ENCODE measurements around the genes CLPSL1 and SRPK1.

- PRO-cap: no peak
- RAMPAGE, long total RNA, 2 experiments: no peak in any of the 2 experiments
These were observed at the start of gene CLPSL1 for GRCh38 chr6:35780721-35781071. TSS of gene CLPSL1 (plus strand) at chr6:35781019.

- PRO-cap: bidirectional peak, plus-strand start at chr6:35921215, minus-strand start at chr6:35921095
- RAMPAGE, long total RNA, 2 experiments: start-site peak on the minus strand in 2 of 2 experiments, at chr6:35921068-35921102 at its widest, 82 to 295 reads per replicate
These were observed at the start of gene SRPK1 for GRCh38 chr6:35920499-35921501. TSS of gene SRPK1 (minus strand) at chr6:35921098.

- PRO-cap: no peak
- RAMPAGE, long total RNA, 2 experiments: no peak in any of the 2 experiments
These were observed 51.7 kb upstream of the SRPK1 start for GRCh38 chr6:35972529-35973163.

DNA sequence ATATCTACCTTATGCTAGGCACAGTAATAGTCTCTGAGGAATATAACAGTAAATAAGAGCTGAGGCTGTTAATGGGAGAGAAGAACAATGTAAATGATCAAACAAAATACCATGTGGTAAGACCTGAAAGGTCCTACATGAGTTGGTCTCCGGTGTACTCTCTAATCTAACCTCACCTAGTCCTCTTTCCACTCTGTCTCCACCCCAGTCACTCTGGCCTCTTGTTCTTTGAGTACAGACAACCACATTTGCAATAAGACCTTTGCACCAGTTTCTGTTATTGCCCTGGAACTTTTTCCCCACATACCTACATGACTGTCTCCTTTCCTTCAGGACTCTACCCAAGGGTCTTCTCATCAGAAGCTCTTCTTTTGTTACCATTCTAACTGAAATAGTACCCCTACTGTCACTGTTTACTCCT, 37.1 kb downstream of the MAPK14 start:
- PRO-cap: no peak
- RAMPAGE, long total RNA, 2 experiments: no peak in any of the 2 experiments

DNA sequence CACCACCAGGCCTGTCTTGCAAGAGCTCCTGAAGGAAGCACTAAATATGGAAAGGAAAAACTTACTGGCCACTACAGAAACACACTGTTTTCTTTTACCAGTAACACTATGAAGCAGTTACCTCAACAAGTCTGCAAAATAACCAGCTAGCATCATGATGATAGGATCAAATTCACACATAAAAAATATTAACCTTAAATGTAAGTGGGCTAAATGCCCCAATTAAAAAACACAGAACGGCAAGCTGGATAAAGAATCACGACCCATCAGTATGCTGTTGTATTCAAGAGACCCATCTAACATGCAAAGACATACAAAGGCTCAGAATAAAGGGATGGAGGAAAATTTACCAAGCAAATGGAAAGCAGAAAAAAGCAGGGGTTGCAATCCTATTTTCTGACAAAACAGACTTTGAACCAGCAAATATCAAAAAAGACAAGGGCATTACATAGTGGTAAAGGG, 45.1 kb upstream of the MAPK13 start:
- PRO-cap: no peak
- RAMPAGE, long total RNA, 2 experiments: no peak in any of the 2 experiments

- PRO-cap: no peak
- RAMPAGE, long total RNA, 2 experiments: no peak in any of the 2 experiments
These were observed 28.0 kb upstream of the MAPK13 start for GRCh38 chr6:36102151-36102917.

DNA sequence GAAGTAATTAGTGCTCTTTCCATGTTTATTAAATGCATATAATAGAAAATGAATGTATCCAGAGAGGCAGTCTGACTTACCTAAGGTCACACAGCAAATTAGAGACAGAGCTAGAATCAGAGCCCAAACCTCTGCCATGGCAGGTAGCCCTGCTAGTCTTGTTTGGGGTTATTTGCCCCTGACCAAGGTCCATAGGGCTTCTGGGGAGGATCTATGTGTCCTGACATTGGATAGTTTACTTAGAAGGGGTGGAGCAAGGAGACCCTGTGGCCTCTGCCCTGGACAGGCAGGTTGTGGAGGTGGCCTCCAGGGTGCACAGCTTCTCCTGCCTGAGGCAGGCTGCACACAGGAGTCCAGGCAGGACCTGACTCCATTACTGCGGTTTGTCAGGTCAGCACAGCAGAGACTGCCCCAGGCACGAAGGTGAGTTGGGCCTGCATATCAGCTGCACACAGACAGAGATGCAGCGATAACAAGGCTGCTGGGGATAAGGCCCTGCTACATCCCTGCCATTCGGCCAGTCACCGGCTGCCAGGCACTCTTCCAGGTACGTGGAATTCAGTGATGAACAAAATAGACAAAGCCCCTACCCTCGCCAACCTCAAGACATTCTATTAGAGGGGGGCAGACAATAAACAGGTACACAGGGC, 8.2 kb upstream of the MAPK13 start:
- PRO-cap: no peak
- RAMPAGE, long total RNA, 2 experiments: no peak in any of the 2 experiments

- PRO-cap: no peak
- RAMPAGE, long total RNA, 2 experiments: no peak in any of the 2 experiments
These were observed 7.4 kb upstream of the MAPK13 start for GRCh38 chr6:36122793-36123348.

DNA sequence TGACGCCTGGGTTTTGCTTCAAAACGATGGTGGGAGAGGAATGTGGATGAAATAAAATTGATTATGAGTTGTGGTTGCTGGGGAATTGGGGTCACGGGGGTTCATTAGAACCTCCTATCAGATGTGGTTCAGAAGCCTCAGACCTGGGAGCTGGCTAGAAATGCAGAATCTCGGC, 605 bp upstream of the MAPK13 start:
- PRO-cap: no peak
- RAMPAGE, long total RNA, 2 experiments: no peak in any of the 2 experiments

GRCh38 chr6:36210173-36210586, 13.6 kb downstream of the BRPF3 start:
- PRO-cap: no peak
- RAMPAGE, long total RNA, 2 experiments: no peak in any of the 2 experiments

DNA sequence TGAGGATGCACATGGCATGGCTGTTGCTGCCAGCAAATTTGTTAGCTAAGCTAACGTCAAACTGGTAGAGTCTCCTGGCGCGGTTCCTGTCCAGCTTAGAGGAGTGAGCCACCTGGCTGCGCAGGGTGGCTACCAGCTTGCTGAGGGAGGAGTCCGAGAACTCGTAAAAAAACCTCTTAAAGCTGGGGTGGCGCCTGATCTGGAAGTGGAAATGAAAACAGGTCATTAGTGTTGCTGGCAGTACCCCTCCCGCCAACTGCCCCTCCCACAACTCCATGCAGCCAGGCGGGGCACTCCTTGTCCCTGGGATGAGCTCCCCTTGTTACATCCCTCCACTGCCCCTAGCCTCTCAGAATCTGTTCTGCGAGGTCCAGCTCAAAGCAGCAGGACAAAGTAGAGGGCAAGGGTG, 17.3 kb downstream of the BNIP5 start:
- PRO-cap: no peak
- RAMPAGE, long total RNA, 2 experiments: no peak in any of the 2 experiments

DNA sequence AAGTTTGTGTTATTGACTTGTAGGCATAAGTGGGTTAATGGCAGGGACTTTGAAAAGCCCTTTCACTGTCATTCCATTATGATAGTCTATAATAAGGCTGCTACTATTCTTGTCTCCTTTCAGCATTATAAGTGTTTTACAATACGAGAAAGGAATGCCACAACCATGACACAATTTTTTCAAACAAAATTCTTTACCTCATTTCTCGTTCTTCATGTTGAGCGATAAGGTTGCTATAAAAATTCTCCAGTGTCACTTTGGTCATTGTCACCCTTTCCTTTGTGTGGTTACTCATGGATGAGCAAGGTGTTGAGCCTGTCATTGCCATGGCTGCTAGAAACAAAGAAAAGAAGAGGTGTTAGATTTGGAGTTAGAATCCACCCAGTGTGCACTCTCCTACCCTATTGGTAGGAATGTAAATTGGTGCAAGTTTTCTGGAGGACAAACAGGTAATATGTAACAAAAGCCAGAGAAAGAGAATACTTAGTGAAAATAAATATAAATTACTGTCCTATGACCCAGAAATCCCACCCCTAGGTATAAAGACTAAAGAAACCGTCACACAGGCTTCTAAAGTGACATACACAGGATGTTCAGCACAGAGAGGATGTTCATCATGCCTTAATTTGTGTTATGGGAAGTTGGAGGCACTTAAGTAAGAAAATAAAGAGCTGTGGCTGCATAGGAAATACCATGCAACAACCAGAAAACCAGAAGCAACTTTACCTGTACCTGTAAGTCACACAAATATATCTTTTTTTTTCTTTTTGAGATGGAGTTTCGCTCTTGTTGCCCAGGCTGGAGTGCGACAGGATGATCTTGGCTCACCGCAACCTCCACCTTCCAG, 7.2 kb downstream of the STK38 start:
- PRO-cap: bidirectional peak, plus-strand start at position 380 of the sequence, minus-strand start at position 90 of the sequence
- RAMPAGE, long total RNA, 2 experiments: no peak in any of the 2 experiments

- PRO-cap: no peak
- RAMPAGE, long total RNA, 2 experiments: no peak in any of the 2 experiments
These were observed 2.1 kb upstream of the SRSF3 start for GRCh38 chr6:36591756-36592771.

DNA sequence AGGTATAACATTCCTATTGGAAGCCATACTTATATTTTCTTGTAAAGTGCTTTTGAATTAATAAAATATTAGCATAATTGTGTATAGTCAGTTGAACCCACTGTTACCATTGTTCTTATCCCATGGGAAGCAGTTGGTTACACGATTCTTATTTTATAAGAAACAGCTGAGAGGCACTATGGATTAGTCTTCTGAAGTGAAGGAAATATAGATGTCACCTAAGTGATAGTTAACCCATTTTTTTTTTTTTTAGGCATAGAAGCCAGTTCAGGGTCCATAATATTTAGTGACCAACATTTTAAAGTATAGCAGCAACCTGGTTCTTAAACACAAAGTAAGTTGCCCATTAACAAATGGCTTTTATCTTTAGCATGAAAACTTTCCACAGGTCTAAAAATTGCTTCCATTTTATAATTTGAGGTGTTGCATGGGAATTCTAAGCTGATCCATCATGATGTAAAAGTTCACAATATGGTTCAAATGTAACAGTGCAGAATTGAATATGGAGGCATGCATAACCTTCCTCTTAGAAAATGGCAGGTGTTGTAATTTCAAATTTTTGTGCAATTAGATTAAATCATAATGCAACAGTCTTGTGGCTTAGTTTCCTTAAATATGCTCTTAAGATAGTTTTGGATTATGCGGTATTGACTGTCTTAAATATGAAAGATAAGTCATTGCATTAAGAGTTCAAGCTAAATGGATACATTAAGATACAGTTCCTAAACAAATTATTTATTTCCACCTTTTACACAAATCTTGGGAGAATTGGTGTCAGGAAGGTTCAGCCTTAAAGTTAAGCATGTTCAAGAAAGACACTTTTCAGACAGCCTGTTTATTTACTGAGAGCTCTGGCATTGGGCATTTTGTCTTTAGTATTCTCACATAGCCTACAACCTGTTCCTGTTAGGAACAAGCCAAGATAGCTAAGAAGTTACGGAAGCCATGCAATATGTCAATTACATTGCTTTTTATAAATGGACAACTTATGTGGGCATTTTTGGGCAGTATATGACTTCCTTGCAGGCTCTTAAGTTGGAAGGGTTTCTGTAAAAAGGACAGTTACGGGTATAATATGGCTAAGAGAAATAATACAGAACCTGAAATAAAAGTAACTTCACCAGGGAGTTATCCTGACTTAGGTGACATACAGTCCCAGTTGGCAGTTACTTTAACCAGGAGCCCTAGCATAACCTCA, 9.1 kb downstream of the SRSF3 start:
- PRO-cap: no peak
- RAMPAGE, long total RNA, 2 experiments: no peak in any of the 2 experiments

DNA sequence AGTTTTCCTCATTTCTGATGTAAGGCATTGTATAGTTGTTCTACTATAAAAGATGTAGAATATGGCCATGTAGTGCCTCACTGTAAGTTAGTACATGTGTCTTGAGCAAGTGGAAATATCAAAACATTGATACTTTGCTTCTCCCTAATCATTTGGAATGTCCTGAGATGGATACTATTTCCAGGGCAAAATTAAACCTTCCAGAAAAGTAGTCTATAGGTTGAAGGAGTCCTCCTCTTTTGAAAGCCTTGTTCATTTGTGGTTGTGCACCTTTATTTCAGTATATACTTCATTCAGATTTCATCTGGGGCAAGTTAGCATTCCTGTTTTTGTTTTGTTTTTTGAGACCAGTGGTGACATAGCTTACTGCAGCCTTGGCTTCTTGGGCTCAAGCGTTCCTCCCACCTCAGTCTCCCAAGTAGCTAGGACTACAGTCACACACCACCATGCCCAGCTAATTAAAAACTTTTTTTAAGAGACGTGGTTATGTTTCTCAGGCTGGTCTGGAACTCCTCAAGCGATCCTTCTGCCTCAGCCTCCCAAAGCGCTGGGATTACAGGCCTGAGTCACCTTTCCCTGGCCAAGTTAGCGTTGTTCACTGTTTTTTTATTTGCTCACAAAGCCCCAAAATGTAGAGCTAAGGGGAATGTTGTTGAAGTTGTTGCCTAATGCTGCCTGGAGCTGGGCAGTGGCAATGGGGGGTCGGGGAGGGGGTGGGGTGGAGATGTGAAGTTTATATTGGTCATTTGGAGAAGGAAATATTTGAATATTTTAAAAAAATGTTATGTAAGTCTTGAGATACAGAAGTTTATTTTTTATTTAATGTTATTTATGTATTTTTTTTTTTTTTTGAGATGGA, 11.8 kb downstream of the SRSF3 start:
- PRO-cap: no peak
- RAMPAGE, long total RNA, 2 experiments: no peak in any of the 2 experiments

DNA sequence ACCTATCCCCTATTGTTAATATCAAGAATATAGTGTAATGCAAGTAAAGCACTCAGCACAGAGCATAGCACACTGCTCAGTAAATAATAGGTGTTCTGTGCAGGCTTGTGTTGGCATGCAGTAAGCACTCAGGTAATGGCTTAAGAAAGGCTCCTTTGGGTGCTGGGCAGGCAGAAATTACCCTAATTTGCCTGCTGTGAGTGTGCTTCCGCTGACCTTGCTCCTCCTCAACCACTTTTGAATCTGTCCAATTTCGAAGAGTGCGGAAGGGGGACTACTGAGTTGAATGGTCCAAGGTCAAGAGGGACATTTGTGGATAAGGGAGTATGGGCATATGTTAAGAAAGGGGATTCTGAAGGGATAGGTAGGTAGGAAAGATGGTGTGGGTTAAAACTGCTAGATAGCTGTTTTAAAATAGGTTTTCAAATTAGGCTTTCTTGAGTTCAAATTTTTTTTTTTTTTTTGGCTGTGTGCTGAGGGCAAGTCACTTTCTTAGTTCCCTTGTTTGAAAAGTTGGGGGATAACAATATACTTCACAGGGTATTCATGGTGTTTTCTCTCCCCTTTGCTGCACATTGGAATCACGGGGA, 15.5 kb downstream of the SRSF3 start:
- PRO-cap: no peak
- RAMPAGE, long total RNA, 2 experiments: no peak in any of the 2 experiments

GRCh38 chr6:36611643-36612131, 17.5 kb downstream of the SRSF3 start:
- PRO-cap: no peak
- RAMPAGE, long total RNA, 2 experiments: no peak in any of the 2 experiments

DNA sequence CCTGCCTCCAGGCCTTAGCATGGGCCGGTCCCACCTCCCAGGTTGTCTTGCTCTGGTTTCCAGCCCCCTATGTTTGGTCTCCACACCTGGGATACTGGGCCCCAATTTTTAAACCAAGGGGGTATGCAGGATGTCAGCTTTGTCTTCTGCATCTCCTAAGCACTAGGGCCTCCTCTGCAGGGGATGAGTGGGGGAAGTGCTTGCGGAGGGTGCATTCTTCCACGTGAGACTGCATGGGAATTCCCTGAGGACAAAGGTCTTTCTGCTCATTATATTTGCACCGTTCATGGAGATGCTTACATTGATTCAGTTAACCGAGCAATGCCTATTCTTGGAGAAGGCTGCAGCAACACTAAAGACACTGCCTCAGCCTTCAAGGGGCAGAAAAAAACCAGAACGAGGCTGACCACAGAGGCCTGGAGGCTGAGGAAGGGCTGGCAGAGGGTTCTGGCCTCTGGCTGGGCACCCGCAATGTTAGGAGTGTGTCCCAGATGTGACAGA, 45.4 kb downstream of the RAB44 start:
- PRO-cap: no peak
- RAMPAGE, long total RNA, 2 experiments: no peak in any of the 2 experiments

- PRO-cap: bidirectional peak, plus-strand start at chr6:36848908, minus-strand start at chr6:36848800; bidirectional peak, plus-strand start at chr6:36849317, minus-strand start at chr6:36849155
- RAMPAGE, long total RNA, 2 experiments: start-site peak on the minus strand in 2 of 2 experiments, at chr6:36848619-36848834 at its widest, 6 to 34 reads per replicate
These were observed 9.6 kb upstream of the CPNE5 start for GRCh38 chr6:36848488-36849696.

- PRO-cap: no peak
- RAMPAGE, long total RNA, 2 experiments: no peak in any of the 2 experiments
These were observed 12.4 kb downstream of the PPIL1 start for GRCh38 chr6:36862008-36862847.